ENCODE measurements around a stretch of chr10.

DNA sequence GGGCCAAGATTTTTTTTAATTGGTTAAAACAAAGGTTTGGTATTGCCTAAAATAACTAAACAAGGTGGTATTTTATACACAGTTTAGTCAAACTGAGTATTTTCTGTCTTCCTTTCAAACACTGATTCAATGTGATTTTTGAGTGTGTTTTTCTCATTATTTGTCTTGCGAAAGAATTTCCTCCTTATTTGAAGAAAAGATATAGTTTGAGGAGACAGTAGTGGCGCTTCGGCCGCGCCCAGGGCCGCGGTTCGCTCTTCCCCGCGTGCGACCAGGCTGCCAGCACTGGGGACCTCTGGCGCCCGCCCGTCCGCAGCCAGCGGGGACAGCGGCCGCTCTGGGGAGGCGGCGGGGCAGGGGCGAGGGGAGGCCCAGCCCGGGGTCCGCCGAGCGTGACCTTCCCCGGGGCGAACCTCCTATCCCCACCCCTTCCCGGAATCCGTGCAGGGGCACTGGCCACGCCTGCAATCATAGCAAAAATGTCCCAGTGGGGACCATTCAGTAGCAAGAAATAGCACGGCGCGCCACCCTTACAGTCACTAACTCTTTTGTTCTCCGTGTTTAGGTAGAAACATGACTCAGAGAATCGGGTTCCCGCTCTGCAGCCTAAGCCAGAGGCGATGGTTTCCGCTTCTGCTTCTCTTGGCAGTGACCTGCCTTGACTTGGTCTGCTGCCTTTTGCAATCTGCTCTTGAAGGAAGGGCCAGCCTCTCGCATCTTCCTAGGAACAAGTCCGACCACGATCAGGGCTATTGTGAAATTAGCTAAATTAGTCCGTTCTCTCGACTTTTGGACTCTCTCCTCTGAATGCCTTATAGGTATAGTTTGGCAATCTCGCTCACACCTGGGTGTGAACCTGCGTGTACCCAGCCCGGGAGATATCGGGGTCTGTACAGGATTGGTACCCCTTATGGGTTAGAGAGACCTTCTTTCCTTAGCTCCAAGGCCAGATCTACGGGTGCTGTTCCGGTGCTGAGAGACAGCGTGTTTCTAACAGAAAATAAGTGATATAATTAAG is 79.2 kb upstream of the ACBD5 start:
- PRO-cap, result bidirectional peak, plus-strand start at position 319 of the sequence, minus-strand start at position 339 of the sequence; unidirectional peak, minus-strand start at position 550 of the sequence
CAGE:
- cytosol, long polyA minus RNA, result no peak
- cytosol, long polyA plus RNA, result no peak
- long polyA plus RNA, result no peak
- nucleus, long polyA minus RNA, result no peak
- nucleus, long polyA plus RNA, result no peak

DNA sequence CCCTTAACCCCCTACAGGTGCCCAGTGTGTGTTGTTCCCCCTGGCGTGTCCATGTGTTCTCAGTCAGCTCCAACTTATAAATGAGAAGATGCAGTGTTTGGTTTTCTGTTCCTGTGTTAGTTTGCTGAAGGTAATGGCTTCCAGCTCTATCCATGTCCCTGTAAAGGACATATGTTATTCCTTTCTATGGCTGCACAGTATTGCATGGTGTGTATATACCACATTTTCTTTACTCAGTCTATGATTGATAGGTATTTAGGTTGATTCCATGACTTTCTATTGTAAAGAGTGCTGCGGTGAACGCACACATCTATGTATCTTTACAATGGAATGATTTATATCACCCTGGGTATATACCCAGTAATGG is 86.7 kb upstream of the ACBD5 start:
- PRO-cap, result no peak
CAGE:
- cytosol, long polyA minus RNA, result no peak
- cytosol, long polyA plus RNA, result no peak
- long polyA plus RNA, result no peak
- nucleus, long polyA minus RNA, result no peak
- nucleus, long polyA plus RNA, result no peak

- PRO-cap, result no peak
CAGE:
- cytosol, long polyA minus RNA, result no peak
- cytosol, long polyA plus RNA, result no peak
- long polyA plus RNA, result no peak
- nucleus, long polyA minus RNA, result no peak
- nucleus, long polyA plus RNA, result no peak
These were observed 114.1 kb upstream of the ACBD5 start for GRCh38 chr10:27354720-27355042.

DNA sequence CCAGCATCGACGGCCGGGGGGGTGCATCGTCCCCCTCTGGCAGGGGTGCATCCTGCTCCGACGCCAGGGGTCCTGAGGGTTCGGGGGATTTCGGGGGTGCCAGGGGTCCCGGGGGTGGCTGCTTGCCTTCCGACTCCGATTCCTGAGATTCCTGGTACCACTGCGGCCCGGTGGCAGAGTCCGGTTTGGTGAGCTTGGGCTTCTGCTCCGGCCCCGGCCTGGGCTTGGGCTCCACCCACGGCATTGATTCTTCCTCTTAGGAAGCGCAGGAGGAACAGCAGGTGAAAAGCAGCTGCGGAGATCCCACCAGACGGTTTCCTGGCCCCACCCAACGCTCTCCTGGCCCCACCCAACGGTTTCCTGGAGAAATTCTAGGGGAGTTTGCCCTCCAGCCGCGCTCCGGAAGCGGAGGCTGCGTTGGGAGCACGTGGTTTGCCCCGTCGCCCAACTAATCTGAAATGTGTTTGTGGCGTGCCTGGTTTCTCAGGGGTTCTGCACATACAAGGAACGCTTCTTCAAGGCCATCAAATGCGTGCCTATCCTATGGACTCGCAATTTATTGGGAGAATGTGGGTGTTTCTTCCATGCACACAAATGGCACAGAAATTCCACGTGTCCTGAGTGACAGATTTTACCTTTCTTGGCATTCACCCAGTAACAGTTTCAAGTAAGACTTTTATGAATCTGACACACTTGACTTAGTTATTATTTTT is 89.9 kb upstream of the RAB18 start:
- PRO-cap, result no peak
CAGE:
- cytosol, long polyA minus RNA, result no peak
- cytosol, long polyA plus RNA, result no peak
- long polyA plus RNA, result no peak
- nucleus, long polyA minus RNA, result no peak
- nucleus, long polyA plus RNA, result no peak

- PRO-cap, result no peak
CAGE:
- cytosol, long polyA minus RNA, result no peak
- cytosol, long polyA plus RNA, result no peak
- long polyA plus RNA, result no peak
- nucleus, long polyA minus RNA, result no peak
- nucleus, long polyA plus RNA, result no peak
These were observed 983 bp downstream of the ODAD2 start for GRCh38 chr10:27997868-27998324.

GRCh38 chr10:28196613-28197342 is 106.1 kb downstream of the MPP7 start:
- PRO-cap, result no peak
CAGE:
- cytosol, long polyA minus RNA, result no peak
- cytosol, long polyA plus RNA, result no peak
- long polyA plus RNA, result no peak
- nucleus, long polyA minus RNA, result no peak
- nucleus, long polyA plus RNA, result no peak

GRCh38 chr10:28202742-28203214 is 100.1 kb downstream of the MPP7 start:
- PRO-cap, result no peak
CAGE:
- cytosol, long polyA minus RNA, result no peak
- cytosol, long polyA plus RNA, result no peak
- long polyA plus RNA, result no peak
- nucleus, long polyA minus RNA, result no peak
- nucleus, long polyA plus RNA, result no peak

GRCh38 chr10:28281983-28282446 is 20.8 kb downstream of the MPP7 start:
- PRO-cap, result no peak
CAGE:
- cytosol, long polyA minus RNA, result no peak
- cytosol, long polyA plus RNA, result no peak
- long polyA plus RNA, result no peak
- nucleus, long polyA minus RNA, result no peak
- nucleus, long polyA plus RNA, result no peak

- PRO-cap, result no peak
CAGE:
- cytosol, long polyA minus RNA, result no peak
- cytosol, long polyA plus RNA, result no peak
- long polyA plus RNA, result no peak
- nucleus, long polyA minus RNA, result no peak
- nucleus, long polyA plus RNA, result no peak
These were observed 8.0 kb downstream of the MPP7 start for GRCh38 chr10:28294690-28295520.

GRCh38 chr10:28387073-28387625 is 84.3 kb upstream of the MPP7 start:
- PRO-cap, result no peak
CAGE:
- cytosol, long polyA minus RNA, result no peak
- cytosol, long polyA plus RNA, result no peak
- long polyA plus RNA, result no peak
- nucleus, long polyA minus RNA, result no peak
- nucleus, long polyA plus RNA, result no peak

DNA sequence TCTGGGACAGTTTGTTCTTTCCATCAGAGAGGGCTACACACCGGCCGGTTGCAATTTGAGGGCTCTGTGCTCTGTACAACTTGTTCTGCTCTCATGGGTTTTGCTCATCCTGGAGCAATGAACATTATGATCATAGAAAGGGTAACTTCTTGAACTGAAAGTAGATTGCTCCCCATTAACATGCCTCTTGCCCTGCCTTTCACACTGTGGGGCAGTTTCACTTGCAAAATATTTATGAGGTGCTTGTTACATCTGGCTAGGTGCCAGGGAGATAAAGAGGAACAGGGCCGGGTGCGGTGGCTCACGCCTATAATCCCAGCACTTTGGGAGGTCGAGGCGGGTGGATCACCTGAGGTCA is 97.3 kb upstream of the MPP7 start:
- PRO-cap, result no peak
CAGE:
- cytosol, long polyA minus RNA, result no peak
- cytosol, long polyA plus RNA, result no peak
- long polyA plus RNA, result no peak
- nucleus, long polyA minus RNA, result no peak
- nucleus, long polyA plus RNA, result no peak

DNA sequence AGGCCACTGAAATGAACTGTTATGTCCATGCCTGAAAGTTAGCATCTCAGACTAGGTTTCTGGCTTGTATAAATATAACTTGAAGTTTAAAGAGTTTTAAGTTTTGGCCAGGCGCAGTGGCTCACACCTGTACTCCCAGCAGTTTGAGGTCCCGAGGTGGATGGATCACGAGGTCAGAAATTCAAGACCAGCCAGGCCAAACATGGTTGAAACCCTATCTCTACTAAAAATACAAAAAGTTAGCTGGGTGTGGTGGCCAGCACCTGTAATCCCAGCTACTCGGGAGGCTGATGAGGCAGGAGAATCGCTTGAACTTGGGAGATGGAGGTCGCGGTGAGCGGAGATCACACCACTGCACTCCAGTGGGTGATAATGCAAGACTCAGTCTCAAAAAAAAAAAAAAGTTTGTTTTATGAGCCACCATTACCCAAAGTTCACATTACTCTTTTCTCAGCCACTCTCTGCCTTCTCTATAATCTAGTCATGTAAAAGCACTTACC is 16.9 kb downstream of the WAC start:
- PRO-cap, result no peak
CAGE:
- cytosol, long polyA minus RNA, result no peak
- cytosol, long polyA plus RNA, result no peak
- long polyA plus RNA, result no peak
- nucleus, long polyA minus RNA, result no peak
- nucleus, long polyA plus RNA, result no peak

DNA sequence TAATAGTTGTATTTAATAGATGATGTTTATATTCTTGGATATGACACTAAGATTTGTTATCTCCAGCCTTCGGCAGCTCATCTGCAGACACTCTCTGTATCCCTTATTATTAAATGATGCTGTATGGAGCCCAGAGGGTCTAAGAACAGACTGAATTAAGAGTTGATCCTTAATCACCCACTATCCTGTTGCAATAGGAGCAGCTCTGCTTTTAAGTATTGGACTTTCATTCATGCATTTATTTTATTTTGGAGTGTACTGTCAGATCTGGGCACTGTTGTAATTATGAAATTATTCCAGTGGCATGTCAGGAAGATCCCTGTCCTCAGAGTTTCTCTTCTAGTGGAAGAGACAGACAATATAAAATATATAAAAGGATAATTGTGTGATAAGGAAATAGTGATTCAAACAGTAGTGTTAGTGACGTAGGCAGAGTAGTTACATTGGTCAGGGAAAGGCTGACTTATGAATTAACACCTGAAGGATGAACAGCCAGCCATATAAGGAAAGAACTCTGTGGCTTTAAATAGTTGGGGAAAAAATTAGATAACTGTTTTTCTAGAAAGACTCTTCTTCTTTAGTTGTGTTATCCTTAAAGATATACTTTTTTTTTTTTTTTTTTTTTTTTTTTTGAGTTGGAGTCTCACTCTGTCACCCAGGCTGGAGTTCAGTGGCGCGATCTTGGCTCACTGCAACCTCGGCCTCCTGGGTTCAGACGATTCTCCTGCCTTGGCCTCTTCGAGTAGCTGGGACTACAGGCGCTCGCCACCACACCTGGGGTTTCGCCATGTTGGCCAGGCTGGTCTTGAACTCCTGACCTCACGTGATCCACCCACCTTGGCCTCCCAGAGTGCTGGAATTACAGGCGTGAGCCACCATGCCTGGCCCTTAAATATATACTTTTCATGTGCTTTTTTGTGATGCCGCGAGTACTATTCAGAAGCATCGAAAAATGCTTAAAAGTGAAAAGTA is 37.7 kb downstream of the WAC start:
- PRO-cap, result no peak
CAGE:
- cytosol, long polyA minus RNA, result no peak
- cytosol, long polyA plus RNA, result no peak
- long polyA plus RNA, result no peak
- nucleus, long polyA minus RNA, result no peak
- nucleus, long polyA plus RNA, result no peak

- PRO-cap, result no peak
CAGE:
- cytosol, long polyA minus RNA, result no peak
- cytosol, long polyA plus RNA, result no peak
- long polyA plus RNA, result no peak
- nucleus, long polyA minus RNA, result no peak
- nucleus, long polyA plus RNA, result no peak
These were observed 65.6 kb upstream of the BAMBI start for GRCh38 chr10:28611614-28612272.

GRCh38 chr10:28679732-28679876 is 2.3 kb downstream of the BAMBI start:
- PRO-cap, result no peak
CAGE:
- cytosol, long polyA minus RNA, result no peak
- cytosol, long polyA plus RNA, result no peak
- long polyA plus RNA, result no peak
- nucleus, long polyA minus RNA, result no peak
- nucleus, long polyA plus RNA, result no peak

GRCh38 chr10:28681044-28681953 is 4.0 kb downstream of the BAMBI start:
- PRO-cap, result no peak
CAGE:
- cytosol, long polyA minus RNA, result no peak
- cytosol, long polyA plus RNA, result no peak
- long polyA plus RNA, result no peak
- nucleus, long polyA minus RNA, result no peak
- nucleus, long polyA plus RNA, result no peak

GRCh38 chr10:28806466-28807467 is 129.4 kb downstream of the BAMBI start:
- PRO-cap, result no peak
CAGE:
- cytosol, long polyA minus RNA, result no peak
- cytosol, long polyA plus RNA, result no peak
- long polyA plus RNA, result no peak
- nucleus, long polyA minus RNA, result no peak
- nucleus, long polyA plus RNA, result no peak

GRCh38 chr10:29132416-29133136 is 156.3 kb upstream of the LYZL1 start:
- PRO-cap, result unidirectional peak, minus-strand start at chr10:29132943
CAGE:
- cytosol, long polyA minus RNA, result no peak
- cytosol, long polyA plus RNA, result no peak
- long polyA plus RNA, result no peak
- nucleus, long polyA minus RNA, result no peak
- nucleus, long polyA plus RNA, result no peak

GRCh38 chr10:29446366-29447157 is 157.7 kb downstream of the LYZL1 start:
- PRO-cap, result no peak
CAGE:
- cytosol, long polyA minus RNA, result no peak
- cytosol, long polyA plus RNA, result no peak
- long polyA plus RNA, result no peak
- nucleus, long polyA minus RNA, result no peak
- nucleus, long polyA plus RNA, result no peak

DNA sequence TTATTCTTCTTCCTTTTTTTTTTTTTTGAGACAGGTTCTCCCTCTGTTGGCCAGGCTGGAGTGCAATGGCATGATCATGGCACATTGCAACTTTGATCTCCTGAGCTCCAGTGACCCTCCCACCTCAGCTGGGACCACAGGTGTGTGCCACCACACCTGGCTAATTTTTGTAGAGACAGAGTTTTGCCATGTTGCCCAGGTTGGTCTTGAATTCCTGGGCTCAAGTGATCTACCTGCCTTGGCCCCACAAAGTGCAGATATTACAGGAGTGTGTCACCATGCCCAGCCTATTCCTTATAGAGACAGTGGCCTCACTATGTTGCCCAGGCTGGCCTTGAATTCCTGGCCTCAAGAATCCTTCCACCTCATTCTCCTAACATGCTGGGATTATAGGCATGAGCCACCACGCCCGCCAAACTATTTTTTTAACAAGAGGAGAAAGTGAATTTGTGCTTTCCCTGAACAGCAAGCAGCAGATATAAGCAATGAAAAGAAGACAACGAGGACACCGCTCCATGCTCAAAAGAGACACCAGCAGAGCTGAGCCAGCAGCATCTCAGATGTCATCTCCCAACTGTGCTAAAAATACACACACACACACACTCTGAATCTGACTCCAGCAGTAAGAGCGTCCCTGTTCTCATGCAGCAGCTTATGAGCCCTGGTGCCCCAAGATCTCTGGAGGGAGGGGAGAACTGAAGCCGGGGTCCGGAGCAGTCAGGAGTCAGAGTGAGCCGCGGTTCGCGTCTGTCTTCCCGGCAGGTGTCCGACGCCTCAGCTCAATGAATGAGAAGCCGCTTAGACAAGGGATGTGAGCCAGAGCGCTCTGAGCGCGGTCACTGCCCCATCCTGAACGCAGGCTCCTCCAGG is 49.5 kb downstream of the SVIL start:
- PRO-cap, result unidirectional peak, plus-strand start at position 819 of the sequence
CAGE:
- cytosol, long polyA minus RNA, result no peak
- cytosol, long polyA plus RNA, result no peak
- long polyA plus RNA, result no peak
- nucleus, long polyA minus RNA, result no peak
- nucleus, long polyA plus RNA, result no peak